Skeletal muscle tissue (tissue), 7 donors: ENCODE results near the gene SEZ6L.

DNA sequence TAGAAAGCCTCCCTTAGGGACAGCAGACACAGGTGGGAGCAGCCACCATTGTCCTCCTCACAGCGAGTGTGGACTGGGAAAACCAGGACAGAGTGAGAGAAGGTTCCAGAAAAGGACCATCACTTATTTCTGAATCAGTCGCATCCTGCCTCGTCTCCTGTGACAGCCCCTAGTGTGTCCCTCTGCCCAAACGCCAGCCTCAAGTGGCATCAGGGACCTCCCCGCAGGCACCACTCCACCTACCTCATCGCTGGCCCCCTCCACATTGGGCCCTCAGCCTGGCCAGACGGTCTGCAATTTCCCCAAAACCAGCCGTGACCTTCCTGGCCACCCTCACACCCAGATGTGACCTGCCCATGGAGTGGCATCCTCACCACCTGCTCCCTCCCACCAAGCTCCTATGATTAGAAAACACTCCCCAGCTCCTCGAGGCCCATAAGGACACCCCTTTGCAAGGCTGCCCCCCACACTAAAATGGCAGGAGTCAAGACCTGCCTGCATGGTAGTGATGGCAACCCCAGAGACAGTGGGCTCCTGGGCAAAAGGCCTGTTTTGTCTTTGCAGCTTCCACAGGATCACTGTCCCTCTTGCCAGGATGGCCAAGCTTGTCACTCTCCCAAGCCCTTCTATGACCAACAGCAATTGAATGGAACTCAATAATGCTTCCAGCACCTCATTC lies 154.9 kb downstream of the CRYBB2 start:
- PRO-cap, 3 experiments = no peak in any of the 3 experiments
- RAMPAGE, long total RNA = no peak
- RRBS, 2 experiments = no CpG with 5 or more reads among the region's 9 CpGs

DNA sequence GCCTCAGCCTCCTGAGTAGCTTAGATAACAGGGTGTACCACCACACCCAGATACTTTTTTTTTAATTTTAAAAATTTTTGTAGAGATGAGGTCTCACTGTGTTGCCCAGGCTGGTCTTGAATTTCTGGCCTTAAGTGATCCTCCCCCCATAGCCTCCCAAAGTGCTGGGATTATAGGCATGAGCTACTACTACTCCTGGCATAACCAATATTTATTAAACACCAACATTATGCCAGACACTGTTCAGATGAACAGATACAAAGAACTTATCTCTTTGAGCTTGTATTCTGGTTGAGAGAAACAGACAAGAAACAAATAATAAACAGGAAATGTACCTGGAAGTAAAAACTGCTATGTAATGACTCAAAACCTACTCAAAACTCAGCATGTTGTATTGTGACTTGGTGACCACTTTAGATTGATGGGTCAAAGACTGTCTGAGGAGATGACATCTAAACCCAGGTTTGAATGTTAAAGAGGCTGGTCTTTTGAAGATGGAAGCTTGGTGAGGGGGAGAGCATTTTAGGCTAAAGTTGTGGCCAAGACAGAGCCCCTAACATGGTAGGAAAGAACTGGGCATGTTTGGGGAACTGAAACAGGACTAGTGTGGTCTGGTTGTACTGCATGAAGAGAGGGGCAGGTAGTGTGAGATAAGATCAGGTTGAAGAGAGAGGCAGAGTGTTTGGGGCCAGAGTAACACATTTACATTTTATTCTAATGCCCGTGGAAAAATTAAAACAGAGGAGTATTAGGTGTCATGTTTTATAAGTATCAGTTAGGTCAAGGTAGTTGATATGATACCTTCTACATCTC lies 85.4 kb upstream of the MYO18B start:
- PRO-cap, 3 experiments = no peak in any of the 3 experiments
- RAMPAGE, long total RNA = no peak
- RRBS, 2 experiments = no CpG with 5 or more reads among the region's 1 CpG

GRCh38 chr22:25754491-25755253 lies 12.7 kb downstream of the MYO18B start:
- PRO-cap, 3 experiments = peak in 2 of 3 experiments; most common plus-strand start chr22:25754765 (in 2); most common minus-strand start chr22:25754572 (in 1)
- RAMPAGE, long total RNA = no peak
- RRBS, 2 experiments = no CpG with 5 or more reads among the region's 26 CpGs

DNA sequence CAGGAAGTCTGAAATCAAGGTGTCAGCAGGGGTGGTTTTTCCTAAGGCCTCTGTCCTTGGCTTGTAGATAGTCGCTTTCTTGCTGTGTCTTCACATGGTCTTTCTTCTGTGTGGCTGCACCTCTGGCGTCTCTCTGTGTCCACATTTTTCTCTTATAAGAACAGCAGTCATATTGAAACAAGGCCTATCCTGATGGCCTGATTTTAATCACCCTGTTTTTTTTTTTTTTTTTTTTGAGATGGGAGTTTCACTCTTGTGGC lies 137.0 kb upstream of the SEZ6L start:
- PRO-cap, 3 experiments = no peak in any of the 3 experiments
- RAMPAGE, long total RNA = no peak
- RRBS, 2 experiments = no CpG with 5 or more reads among the region's 2 CpGs

DNA sequence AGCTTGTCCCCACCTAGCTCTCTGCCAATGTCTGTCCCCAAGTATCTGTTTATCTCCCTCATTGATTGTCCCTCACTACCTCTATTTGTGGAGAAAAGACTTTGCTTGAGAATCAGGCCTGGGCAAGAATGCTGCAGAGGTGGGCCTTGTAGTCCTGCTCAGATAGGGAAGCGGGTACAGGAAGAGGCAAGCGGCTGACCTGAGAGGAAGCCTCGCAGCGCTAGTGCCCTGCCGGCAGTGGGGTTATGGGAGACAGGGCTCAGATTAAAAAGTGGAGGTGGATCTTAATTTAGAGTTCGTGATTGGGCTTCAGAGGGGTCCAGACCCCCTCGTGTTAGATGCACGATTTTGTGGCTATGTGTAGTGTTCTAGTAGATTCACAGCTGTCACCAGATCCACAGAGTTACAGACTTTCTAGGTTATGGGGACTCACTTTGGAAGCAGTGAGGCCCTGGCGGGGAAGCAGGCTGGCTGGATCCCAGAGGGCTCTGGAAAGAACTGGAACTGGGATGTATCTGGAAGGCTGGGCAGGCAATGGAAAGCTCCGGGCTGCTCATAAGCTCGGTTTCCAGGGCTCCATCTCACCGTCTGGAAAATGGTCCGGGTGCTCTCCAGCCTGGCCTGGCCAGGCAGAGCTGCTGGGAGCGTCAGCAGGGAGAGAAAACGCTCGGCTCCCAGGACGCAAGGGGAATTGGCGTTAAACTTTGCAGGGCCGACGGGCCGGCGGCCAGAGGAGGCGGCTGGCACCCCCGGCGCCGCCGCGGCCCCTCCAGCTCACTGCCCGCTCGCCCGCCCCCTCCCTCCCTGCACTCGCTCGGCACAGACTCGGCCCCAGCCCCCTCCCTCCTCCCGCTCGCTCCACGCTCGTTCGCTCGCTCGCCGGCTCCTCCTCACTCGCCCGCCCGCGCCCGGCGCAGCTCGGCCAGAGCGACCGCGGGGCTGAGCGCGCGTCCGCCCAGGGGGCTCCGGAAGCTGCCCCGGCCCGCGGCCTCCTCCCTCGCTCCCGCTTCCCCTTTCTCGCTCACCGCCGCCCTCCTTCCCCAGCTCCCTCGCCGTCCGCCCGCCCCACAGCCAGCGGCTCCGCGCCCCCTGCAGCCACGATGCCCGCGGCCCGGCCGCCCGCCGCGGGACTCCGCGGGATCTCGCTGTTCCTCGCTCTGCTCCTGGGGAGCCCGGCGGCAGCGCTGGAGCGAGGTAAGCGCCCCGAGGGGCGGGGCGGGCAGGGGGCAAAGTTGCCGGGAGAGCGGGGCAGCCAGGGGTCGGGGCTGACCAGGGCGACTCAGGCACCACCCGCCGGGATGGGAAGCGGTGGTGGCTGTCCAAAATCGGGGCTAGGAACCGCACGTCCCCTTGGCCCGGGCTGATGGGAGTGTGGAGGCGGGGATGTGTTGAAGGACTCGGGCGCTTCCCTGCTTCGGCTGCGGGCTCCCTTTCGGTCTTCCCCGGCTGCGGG lies at the start of gene SEZ6L:
Gene SEZ6L, plus strand, starts transcription at position 893 of the 1,453 bp plus-strand sequence.
- PRO-cap, 3 experiments = no peak in any of the 3 experiments
- RAMPAGE, long total RNA = no peak
- RRBS, 2 experiments = 2 to 3% methylated on average over 53 to 72 of the region's 111 CpGs

GRCh38 chr22:26452408-26453220 lies 23.6 kb downstream of the ASPHD2 start:
- PRO-cap, 3 experiments = no peak in any of the 3 experiments
- RAMPAGE, long total RNA = no peak
- RRBS, 2 experiments = 92 to 95% methylated on average over 6 of the region's 21 CpGs

- PRO-cap, 3 experiments = peak in 2 of 3 experiments; most common plus-strand start chr22:26526389 (in 1); most common minus-strand start chr22:26526301 (in 2)
- RAMPAGE, long total RNA = no peak
- RRBS, 2 experiments = no CpG with 5 or more reads among the region's 8 CpGs
Observed at GRCh38 chr22:26525550-26526662, 13.6 kb upstream of the TFIP11 start.

- PRO-cap, 3 experiments = no peak in any of the 3 experiments
- RAMPAGE, long total RNA = no peak
- RRBS, 2 experiments = 2 to 3% methylated on average over 26 of the region's 73 CpGs
Observed at GRCh38 chr22:26589097-26590012, 577 bp downstream of the TPST2 start.

- PRO-cap, 3 experiments = no peak in any of the 3 experiments
- RAMPAGE, long total RNA = no peak
- RRBS, 2 experiments = no CpG with 5 or more reads among the region's 38 CpGs
Observed at GRCh38 chr22:26658250-26659420, 36.9 kb downstream of the CRYBA4 start.

DNA sequence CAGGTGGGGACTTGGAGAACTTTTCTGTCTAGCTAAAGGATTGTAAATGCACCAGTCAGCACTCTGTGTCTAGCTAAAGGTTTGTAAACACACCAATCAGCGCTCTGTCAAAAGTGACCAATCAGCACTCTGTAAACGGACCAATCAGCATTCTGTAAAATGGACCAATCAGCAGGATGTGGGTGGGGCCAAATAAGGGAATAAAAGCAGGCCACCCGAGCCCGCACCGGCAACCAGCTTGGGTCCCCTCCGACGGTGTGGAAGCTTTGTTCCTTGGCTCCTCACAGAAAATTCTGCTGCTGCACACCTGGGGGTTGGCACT lies 145.0 kb downstream of the CRYBA4 start:
- PRO-cap, 3 experiments = no peak in any of the 3 experiments
- RAMPAGE, long total RNA = no peak
- RRBS, 2 experiments = no CpG with 5 or more reads among the region's 7 CpGs

GRCh38 chr22:26939464-26939778 lies 317.7 kb downstream of the CRYBA4 start:
- PRO-cap, 3 experiments = peak in 1 of 3 experiments; most common minus-strand start chr22:26939639 (in 1)
- RAMPAGE, long total RNA = no peak
- RRBS, 2 experiments = no CpG with 5 or more reads among the region's 4 CpGs

- PRO-cap, 3 experiments = no peak in any of the 3 experiments
- RAMPAGE, long total RNA = no peak
- RRBS, 2 experiments = no CpG with 5 or more reads among the region's 24 CpGs
Observed at GRCh38 chr22:27108419-27109294, 486.9 kb downstream of the CRYBA4 start.

DNA sequence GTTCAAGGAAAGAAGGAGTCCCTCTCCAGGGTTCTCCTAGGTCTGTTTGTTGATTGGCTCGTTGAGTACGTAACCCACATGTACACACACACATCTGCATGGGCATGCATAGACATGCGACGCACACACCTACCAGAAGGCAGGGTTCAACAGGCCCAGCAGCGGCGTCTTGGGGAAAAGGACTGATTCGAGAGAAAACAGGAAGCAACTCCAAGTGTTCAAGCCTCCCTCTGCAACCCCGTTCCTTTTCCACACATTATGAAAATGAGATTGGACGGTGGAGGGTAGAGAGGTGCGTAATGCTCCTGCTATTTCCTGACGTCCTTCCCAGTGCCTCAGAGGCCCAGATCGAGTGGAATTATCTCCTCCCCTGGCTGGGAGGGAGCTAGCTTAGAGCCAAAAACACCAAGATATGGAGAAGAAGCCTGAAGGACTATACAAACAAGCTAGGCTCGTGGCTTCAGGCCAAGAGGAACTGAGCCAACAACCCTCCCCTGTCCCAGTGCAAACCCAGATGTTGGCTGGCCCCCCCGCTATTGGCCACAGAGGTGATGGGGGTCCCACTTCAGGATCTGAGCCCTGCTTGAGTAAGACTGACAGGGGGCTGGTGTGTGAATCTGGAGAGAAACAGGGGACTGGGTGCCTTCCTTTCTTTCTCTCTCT lies 289.2 kb downstream of the MN1 start:
- PRO-cap, 3 experiments = no peak in any of the 3 experiments
- RAMPAGE, long total RNA = no peak
- RRBS, 2 experiments = no CpG with 5 or more reads among the region's 14 CpGs

DNA sequence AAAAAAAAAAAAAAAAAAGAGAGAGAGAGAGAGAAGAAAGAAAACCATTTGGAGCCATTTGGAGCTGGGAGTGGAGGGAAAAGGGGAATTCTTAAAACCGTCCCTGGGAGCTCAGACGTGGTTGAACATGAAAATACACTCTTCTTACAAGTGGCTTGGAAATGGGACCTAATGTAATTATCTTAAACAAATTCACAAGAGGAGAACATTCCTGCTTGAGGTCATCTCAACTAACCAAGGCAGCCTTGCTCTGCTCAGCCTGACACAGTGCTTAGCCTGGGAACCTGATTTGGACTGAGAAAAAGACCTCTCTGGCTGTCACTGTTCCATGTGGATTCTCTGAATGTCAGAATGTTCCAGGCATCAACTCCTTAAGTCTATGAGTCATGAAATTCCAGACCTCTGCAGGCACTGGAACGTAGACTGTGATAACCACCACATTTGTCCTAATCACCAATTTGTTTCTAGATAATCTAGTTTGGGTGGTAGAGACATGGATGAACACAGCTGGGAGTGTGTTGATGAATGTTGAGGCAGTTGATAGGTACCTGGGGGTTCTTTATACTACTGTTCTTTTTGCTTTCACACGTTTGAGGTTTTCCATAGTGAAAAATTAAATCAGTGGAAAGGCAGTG lies 269.8 kb downstream of the MN1 start:
- PRO-cap, 3 experiments = no peak in any of the 3 experiments
- RAMPAGE, long total RNA = no peak
- RRBS, 2 experiments = no CpG with 5 or more reads among the region's 4 CpGs

GRCh38 chr22:27651404-27651888 lies 150.1 kb downstream of the MN1 start:
- PRO-cap, 3 experiments = peak in 2 of 3 experiments; most common plus-strand start chr22:27651722 (in 1); most common minus-strand start chr22:27651596 (in 1)
- RAMPAGE, long total RNA = no peak
- RRBS, 2 experiments = no CpG with 5 or more reads among the region's 6 CpGs

GRCh38 chr22:27717963-27718668 lies 83.4 kb downstream of the MN1 start:
- PRO-cap, 3 experiments = peak in 1 of 3 experiments; most common plus-strand start chr22:27718434 (in 1); most common minus-strand start chr22:27718261 (in 1)
- RAMPAGE, long total RNA = no peak
- RRBS, 2 experiments = no CpG with 5 or more reads among the region's 13 CpGs

- PRO-cap, 3 experiments = no peak in any of the 3 experiments
- RAMPAGE, long total RNA = no peak
- RRBS, 2 experiments = no CpG with 5 or more reads among the region's 7 CpGs
Observed at GRCh38 chr22:27869633-27870342, 49.3 kb downstream of the PITPNB start.

DNA sequence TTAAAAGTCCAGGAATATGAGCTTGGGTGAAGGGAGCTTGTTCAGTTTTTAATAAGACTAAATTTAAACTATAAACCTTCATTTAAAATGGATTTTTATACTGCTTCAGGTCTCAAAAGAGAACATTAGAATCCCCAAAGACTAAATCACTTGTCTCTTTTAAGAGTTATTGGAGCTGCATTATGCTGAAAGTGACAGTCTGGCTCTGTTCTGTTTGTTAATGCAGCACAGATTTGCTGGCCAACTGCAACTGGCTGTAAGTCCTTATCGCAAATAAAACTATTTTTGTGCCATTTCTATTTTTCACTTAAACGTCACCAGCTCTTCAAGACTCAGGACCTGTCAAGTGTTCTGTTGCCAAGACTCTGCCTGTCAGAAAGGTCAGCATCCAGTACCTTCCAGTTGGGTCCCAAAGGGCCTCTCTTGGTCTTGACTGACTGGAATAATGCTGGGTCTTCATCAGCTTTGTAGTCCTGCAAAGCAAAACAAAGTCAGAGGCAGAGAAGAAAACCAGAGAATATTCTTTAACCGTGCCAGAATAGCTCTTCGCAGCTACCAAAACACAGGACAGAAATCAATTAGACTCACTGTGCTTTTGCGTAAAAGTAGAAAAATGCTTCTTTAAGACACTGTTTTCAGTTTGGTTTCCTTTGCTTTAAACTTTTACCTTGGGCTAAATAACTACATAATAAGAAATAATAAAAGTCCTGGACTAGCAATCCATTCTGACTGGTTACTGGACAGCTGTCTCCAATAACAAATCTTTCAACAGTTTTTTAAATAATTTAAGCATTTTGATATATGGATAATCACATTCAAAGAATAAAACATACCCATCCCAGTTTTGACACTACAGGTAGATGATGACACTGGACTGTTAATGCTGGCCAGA lies 45.5 kb downstream of the PITPNB start:
- PRO-cap, 3 experiments = no peak in any of the 3 experiments
- RAMPAGE, long total RNA = no peak
- RRBS, 2 experiments = no CpG with 5 or more reads among the region's 5 CpGs

GRCh38 chr22:27888024-27889093 lies 30.7 kb downstream of the PITPNB start:
- PRO-cap, 3 experiments = no peak in any of the 3 experiments
- RAMPAGE, long total RNA = no peak
- RRBS, 2 experiments = no CpG with 5 or more reads among the region's 6 CpGs

DNA sequence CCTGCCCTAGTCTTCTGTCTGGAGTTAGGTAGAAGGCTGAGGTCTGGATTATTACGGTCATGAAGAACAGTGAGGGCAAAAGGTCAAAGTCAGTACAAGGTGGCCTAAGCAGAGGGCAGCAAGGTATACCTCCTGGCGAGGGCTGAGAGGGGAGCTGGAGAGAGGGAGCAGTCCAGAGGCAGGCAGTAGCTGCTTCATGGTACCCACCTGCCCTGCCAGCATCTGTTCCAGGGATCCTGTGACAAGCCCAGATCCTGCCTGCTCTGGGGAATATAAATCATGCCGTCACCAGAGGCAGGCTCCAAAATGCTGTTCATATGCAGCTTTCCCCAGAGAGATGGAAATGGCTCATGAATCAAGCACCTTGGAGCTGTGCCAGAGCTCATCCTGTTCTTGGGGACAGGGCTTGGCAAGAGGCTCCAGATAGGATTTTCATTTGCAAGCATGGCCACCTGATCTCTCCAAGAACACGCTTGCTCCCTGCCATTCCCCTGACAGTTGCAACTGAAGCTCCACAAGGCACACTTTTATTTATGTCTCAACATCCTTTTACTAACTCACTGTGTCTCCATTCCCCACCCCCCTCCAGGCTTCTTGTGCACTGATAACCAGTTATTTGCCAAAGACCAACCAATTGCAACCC lies 115.7 kb upstream of the PITPNB start:
- PRO-cap, 3 experiments = peak in 1 of 3 experiments; most common plus-strand start position 494 of the sequence (in 1); most common minus-strand start position 227 of the sequence (in 1)
- RAMPAGE, long total RNA = no peak
- RRBS, 2 experiments = no CpG with 5 or more reads among the region's 4 CpGs